Keratinocyte (primary cell): ENCODE measurements around a stretch of chr2.

DNA sequence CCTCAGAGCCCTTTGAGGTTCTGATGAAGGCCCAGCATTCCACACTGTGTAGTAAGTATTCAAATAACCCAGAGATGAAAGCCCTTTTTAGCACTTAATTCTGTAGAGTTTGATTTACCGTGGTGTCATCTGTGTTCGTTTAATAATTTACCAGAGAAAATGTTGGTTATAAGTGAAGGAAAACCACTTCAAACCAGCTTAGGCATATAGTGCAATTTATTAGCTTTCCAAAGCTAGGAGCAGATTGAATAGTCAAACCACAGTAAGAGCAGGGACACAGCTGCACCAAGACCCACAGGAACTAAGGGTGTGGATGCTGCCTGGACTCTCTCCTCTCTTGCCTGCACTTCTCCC lies 226.7 kb downstream of the BABAM2 start:
CAGE:
- cytosol, long polyA minus RNA: no peak
- cytosol, long polyA plus RNA: no peak
- long polyA plus RNA: no peak
- nucleus, long polyA minus RNA: no peak
- nucleus, long polyA plus RNA: no peak

GRCh38 chr2:28277853-28279195 lies 114.3 kb upstream of the FOSL2 start:
CAGE:
- cytosol, long polyA minus RNA: no peak
- cytosol, long polyA plus RNA: no peak
- long polyA plus RNA: no peak
- nucleus, long polyA minus RNA: no peak
- nucleus, long polyA plus RNA: no peak

DNA sequence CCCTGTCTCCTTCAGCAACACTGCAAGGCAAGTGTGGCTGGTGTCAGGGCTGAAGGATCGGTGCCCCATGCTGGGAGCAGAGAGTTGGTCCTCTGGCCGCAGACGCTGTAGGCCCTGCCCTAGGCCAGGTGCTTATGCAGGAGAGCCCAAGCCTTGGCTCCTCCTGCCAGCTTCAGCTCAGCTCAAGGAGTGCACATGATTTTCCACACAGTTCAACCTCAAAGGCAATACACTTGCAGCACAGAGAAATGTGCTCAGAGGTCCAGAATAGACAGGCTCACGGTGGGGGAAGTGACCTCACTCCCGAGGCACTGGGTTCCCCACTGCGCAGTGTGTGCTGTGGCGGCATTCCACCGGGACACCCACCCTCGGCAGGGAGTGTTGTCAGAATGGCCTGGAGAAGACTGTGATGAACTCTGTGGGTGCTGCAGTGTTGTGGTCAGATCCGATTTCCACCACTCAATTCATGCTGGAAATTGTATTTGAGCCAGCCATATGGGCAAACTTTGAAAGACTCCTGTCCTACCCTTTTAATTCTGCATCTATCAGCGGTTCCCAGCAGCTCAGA lies 73.0 kb upstream of the FOSL2 start:
CAGE:
- cytosol, long polyA minus RNA: no peak
- cytosol, long polyA plus RNA: no peak
- long polyA plus RNA: no peak
- nucleus, long polyA minus RNA: no peak
- nucleus, long polyA plus RNA: no peak

DNA sequence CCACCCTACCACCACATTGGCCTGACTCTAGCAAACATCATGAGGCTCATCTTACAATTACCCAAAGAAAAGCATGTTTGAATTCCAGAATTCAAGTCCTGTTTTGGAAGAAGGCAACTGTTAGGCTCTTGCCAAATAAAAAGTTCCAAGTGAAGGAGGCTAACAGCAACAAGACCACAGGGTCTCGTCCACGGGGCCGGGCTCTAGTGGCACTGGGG lies 64.3 kb upstream of the FOSL2 start:
CAGE:
- cytosol, long polyA minus RNA: no peak
- cytosol, long polyA plus RNA: no peak
- long polyA plus RNA: no peak
- nucleus, long polyA minus RNA: no peak
- nucleus, long polyA plus RNA: no peak

DNA sequence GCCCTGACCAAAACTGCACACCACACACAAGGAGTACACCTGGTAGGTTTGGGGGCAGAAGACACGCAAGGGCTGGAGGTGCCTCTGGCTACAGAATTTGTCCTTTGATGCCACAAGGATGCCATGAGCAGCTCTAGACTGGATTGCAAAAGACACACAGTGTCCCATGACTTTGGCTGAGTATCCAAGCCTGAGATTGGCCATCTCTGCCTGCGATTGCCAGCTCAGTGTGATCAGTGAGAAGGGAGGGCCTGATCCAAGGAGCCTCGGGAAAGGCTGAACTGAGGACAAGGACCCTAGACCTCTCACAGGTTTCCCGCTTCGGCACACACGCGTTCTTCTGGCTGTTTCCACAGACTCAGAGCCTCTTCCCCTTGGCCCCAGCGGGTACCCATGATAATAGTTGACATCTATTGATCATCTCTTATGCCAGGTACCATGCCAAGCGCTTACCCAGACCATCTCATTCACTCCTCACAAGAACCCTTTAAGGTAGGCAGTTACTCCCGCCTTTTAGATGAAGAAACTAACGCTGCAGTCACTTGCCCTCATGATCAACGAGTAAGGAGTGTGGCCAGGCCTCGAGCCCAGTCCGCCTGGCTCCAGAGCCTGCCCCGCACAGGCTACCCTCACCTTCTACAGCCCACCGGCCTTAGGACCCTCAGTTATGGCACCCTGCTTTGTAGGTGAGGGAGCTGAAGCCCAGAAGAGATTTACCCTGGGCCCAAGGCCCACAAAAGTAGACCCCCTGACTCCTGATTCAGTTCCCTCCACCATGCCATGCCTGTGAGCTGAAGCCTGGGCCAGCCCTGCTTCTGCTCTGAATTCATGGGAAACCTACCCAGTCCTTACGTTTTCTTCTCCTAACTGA lies 59.7 kb upstream of the FOSL2 start:
CAGE:
- cytosol, long polyA minus RNA: no peak
- cytosol, long polyA plus RNA: no peak
- long polyA plus RNA: no peak
- nucleus, long polyA minus RNA: no peak
- nucleus, long polyA plus RNA: no peak

DNA sequence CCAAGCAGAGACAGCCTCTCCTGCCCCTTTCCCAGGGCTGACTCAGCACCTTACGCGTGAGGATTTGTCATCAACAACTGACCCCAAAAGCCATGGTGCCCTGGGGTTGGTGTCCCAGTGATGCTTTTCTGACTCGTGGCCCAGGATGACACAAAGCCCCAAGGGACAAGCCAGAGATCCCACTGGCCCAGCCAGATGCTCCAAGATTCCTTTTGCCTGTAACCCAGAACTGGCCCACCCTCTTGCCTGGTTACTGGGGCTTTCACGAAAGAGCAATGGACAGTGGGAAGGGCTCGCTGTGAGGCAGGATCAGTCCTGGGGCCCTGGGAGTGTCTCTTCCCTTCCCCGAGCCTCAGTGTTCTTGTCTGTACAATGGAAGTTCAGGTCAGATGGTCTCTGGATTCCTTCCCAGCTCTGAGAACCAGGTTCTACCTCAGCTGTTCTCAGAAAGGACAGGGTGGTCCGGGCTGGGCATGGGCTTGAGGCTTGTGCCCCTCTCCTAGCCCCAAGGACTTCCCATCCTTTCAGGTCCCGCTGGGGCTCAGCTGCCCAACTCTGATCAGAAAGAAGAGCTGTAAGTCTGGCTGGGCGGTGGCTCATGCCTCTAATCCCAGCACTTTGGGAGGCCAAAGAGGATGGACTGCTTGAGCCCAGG lies 31.4 kb upstream of the FOSL2 start:
CAGE:
- cytosol, long polyA minus RNA: no peak
- cytosol, long polyA plus RNA: no peak
- long polyA plus RNA: no peak
- nucleus, long polyA minus RNA: no peak
- nucleus, long polyA plus RNA: no peak

CAGE:
- cytosol, long polyA minus RNA: no peak
- cytosol, long polyA plus RNA: no peak
- long polyA plus RNA: no peak
- nucleus, long polyA minus RNA: no peak
- nucleus, long polyA plus RNA: no peak
These were observed 26.2 kb upstream of the FOSL2 start for GRCh38 chr2:28366264-28367058.

CAGE:
- cytosol, long polyA minus RNA: no peak
- cytosol, long polyA plus RNA: no peak
- long polyA plus RNA: no peak
- nucleus, long polyA minus RNA: no peak
- nucleus, long polyA plus RNA: no peak
These were observed 3.5 kb upstream of the FOSL2 start for GRCh38 chr2:28389179-28389565.

DNA sequence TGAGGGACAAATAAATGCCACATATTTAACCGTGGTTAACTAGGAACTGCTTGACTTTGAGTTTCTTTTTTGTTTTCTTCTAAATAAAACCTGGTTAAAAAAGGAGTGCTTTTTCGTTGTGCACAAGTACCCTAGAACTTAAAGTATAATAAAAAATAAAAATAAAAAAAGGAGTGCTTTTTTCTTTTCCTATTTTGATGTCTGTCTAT lies 4.3 kb downstream of the FOSL2 start:
CAGE:
- cytosol, long polyA minus RNA: no peak
- cytosol, long polyA plus RNA: no peak
- long polyA plus RNA: no peak
- nucleus, long polyA minus RNA: no peak
- nucleus, long polyA plus RNA: no peak

DNA sequence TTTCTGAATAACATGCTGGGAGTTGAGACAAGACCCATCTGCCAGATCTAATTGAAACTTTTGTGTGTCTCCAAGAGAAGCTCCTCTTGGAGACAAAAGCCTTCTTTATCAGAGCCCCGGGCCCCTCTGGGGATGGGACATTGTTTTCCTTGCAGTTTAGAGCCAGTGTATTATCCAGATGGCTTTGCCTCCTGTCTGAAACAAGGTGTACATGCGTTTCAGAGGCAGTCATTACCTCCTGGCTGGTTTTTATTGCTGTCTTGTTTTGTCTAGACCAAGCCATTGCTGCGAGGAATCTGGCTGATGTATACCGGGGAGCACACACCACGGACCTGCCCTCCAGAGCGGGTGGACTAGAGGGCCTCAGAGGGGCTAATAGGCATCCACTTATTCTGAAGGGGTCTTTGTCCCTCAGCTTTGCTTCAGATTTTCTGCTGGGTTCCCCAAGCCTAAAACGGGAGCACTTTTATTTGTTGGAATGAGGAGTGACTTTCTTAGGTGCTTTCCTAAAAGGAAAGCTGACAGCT lies 7.9 kb downstream of the FOSL2 start:
CAGE:
- cytosol, long polyA minus RNA: no peak
- cytosol, long polyA plus RNA: no peak
- long polyA plus RNA: no peak
- nucleus, long polyA minus RNA: no peak
- nucleus, long polyA plus RNA: no peak

DNA sequence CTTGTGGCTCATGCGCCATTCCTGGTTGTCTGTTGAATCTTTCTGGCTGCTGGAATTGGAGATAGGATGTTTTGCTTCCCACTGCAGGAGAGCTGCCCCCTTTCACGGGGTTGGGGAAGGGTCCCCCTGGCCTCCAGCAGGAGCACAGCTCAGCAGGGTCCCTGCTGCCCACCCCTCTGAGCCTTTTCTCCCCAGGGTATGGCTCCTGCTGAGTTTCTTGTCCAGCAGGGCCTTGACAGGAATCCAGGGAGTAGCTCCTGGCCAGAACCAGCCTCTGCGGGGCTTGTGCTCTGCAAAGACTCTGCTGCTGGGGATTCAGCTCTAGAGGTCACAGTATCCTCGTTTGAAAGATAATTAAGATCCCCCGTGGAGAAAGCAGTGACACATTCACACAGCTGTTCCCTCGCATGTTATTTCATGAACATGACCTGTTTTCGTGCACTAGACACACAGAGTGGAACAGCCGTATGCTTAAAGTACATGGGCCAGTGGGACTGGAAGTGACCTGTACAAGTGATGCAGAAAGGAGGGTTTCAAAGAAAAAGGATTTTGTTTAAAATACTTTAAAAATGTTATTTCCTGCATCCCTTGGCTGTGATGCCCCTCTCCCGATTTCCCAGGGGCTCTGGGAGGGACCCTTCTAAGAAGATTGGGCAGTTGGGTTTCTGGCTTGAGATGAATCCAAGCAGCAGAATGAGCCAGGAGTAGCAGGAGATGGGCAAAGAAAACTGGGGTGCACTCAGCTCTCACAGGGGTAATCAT lies 21.3 kb downstream of the FOSL2 start:
CAGE:
- cytosol, long polyA minus RNA: no peak
- cytosol, long polyA plus RNA: no peak
- long polyA plus RNA: no peak
- nucleus, long polyA minus RNA: no peak
- nucleus, long polyA plus RNA: no peak

DNA sequence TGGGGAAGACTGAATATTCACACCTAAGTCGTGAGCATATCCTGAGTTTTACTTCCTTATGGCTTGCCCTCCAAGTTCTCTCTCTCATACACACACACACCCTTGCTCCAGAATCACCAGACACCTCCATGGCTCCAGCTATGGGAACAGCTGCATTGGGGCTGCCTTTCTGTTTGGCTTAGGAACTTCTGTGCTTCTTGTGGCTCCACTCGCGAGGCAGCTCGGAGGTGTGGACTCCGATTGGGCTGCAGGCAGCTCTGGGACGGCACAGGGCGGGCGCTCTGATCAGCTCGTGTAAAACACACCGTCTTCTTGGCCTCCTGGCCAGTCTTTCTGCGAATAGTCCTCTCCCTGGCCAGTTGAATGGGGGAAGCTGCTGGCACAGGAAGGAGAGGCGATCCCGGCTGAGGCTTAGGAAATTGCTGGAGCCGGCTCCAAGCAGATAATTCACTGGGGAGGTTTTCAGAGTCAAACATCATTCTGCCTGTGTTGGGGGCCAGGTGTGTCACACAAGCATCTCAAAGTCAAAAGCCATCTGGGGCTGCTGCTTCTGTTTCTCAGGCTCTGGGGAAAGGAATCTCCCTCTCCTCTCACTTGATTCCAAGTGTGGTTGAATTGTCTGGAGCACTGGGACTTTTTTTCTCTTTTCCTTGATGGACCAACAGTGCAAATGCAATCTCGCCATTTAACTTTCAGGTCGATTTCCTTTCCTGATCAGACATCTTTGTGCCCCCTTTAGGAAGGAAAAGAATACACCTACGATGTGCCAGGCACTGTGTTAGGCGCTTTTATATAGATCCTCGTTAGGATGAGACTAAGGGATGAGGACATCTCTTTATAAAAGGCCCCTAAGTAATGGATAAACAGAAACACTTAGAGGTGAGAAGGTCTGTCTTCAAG lies 22.5 kb downstream of the FOSL2 start:
CAGE:
- cytosol, long polyA minus RNA: start-site peak on the plus strand centred at position 416 of the sequence, 43 bp wide, 5 reads; start-site peak on the plus strand centred at position 524 of the sequence, 7 bp wide, 6 reads
- cytosol, long polyA plus RNA: no peak
- long polyA plus RNA: no peak
- nucleus, long polyA minus RNA: no peak
- nucleus, long polyA plus RNA: no peak

CAGE:
- cytosol, long polyA minus RNA: no peak
- cytosol, long polyA plus RNA: no peak
- long polyA plus RNA: no peak
- nucleus, long polyA minus RNA: no peak
- nucleus, long polyA plus RNA: no peak
These were observed 46.2 kb upstream of the PLB1 start for GRCh38 chr2:28449381-28450343.

CAGE:
- cytosol, long polyA minus RNA: no peak
- cytosol, long polyA plus RNA: no peak
- long polyA plus RNA: no peak
- nucleus, long polyA minus RNA: no peak
- nucleus, long polyA plus RNA: no peak
These were observed 126.6 kb upstream of the PPP1CB start for GRCh38 chr2:28624677-28625824.

CAGE:
- cytosol, long polyA minus RNA: no peak
- cytosol, long polyA plus RNA: no peak
- long polyA plus RNA: no peak
- nucleus, long polyA minus RNA: no peak
- nucleus, long polyA plus RNA: no peak
These were observed 103.5 kb upstream of the PPP1CB start for GRCh38 chr2:28648093-28648642.

DNA sequence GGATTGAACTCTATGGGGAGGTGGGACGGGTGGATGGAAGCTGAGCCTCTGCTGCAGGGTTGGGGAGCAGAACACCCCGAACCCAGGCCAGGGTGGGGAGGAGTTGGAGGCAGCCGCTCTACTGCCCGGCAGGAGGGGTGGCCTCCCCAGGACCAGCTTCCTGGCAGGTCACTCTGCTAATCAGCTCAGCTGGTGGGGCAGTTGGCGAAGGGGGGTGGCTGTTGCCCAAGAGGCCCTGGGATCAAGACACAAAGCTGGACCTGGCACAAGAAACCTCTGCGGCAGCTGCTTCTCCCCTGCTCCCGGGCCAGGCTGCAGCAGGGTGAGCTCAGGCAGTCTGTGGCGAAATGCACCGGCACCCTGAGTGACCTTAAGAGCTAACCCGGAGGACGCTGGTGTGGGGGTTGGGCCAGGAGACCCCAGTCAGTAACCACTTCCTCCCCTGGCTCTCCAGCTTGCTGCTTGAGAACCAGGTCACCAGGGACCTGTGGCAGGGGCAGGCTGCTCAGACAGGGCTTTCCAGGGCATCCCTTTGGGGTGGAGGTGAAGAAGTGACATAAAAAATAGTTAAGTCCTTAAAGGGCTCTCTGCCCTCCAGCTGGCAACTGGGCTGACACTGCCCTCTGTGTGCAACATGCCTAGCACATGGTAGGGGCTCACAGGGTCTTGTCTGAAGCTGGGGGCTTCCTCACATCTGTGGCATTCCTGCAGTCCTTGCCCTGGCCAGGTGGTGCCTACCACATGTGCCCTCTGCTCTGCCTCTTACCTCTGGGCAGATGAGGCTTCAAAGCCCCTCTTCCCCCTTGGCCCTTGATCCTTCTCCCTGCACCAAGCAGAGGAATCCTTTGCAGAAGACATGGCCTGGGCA lies 31.3 kb downstream of the TOGARAM2 start:
CAGE:
- cytosol, long polyA minus RNA: no peak
- cytosol, long polyA plus RNA: no peak
- long polyA plus RNA: no peak
- nucleus, long polyA minus RNA: no peak
- nucleus, long polyA plus RNA: no peak

DNA sequence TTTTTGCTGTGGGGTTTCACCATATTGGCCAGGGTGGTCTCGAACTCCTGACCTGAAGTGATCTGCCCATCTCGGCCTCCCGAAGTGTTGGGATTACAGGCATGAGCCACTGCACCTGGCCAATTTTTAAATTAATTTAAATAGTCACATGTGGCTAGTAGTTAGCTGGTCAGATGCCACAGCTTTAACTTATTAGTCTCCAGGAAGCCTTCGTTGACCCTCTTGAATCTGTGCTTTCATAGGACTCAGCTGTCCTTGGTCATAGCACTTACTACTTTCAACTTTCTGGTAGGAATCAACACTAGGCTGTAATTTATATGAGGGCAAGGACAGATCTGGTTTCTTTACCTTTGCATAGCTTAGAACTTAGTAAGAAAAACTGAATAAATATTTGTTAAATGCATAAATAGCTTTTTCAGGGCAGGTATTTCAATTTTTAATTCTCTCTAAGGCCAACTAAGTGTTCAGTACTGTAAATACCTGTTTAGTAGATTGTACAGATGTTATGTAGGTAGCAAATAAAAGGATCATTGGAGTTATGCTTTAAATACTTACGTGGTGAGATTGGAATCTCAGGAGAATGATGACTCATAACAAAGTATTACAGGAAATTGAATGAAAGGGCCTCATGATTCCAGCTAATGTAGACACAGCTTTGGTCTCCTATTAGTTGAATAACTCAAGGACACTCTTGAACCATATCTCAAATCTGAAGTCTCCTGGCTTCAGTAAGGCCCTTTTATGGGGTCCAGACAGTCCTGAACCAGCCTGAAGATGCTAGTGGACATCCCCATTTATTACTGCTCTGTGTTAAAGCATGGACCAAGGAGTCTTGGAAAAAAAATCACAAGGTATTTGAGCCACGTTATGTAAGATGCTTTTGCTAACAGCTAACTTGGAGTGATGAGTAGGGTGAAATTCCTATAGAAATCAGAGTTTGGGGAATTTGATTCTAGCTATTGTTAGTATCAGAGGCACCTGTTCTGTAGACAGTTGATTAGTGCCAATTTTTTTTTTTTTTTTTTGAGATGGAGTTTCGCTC lies 2.6 kb downstream of the CLIP4 start:
CAGE:
- cytosol, long polyA minus RNA: no peak
- cytosol, long polyA plus RNA: no peak
- long polyA plus RNA: no peak
- nucleus, long polyA minus RNA: no peak
- nucleus, long polyA plus RNA: start-site peak on the plus strand centred at position 672 of the sequence, 70 bp wide, 23 and 31 reads in 2 replicates

CAGE:
- cytosol, long polyA minus RNA: no peak
- cytosol, long polyA plus RNA: no peak
- long polyA plus RNA: no peak
- nucleus, long polyA minus RNA: no peak
- nucleus, long polyA plus RNA: no peak
These were observed 199.5 kb downstream of the CLIP4 start for GRCh38 chr2:29314678-29315136.

DNA sequence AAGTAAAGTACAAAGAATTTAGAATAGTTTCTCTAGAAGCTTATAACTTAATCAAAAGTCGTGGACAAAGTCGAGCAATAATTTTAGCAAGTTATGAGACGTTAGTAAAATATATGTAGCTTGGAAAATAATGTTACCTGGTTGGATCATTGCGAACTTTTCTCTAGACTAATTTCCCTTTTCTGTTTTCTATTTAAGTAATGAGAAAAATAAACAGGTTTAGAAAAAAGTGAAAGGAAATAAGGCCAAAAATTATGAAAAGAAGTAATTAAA lies 1.7 kb downstream of the YPEL5 start:
CAGE:
- cytosol, long polyA minus RNA: no peak
- cytosol, long polyA plus RNA: no peak
- long polyA plus RNA: no peak
- nucleus, long polyA minus RNA: no peak
- nucleus, long polyA plus RNA: no peak

CAGE:
- cytosol, long polyA minus RNA: no peak
- cytosol, long polyA plus RNA: no peak
- long polyA plus RNA: no peak
- nucleus, long polyA minus RNA: no peak
- nucleus, long polyA plus RNA: no peak
These were observed 2.0 kb downstream of the YPEL5 start for GRCh38 chr2:30148820-30149255.